Suprapubic skin (tissue), 4 donors: Measurements from ENCODE around the gene PSMB1.

GRCh38 chr6:170085769-170086218, 205.1 kb downstream of the DLL1 start:
- PRO-cap: no peak
- RAMPAGE, long total RNA, 4 experiments: no peak in any of the 4 experiments

DNA sequence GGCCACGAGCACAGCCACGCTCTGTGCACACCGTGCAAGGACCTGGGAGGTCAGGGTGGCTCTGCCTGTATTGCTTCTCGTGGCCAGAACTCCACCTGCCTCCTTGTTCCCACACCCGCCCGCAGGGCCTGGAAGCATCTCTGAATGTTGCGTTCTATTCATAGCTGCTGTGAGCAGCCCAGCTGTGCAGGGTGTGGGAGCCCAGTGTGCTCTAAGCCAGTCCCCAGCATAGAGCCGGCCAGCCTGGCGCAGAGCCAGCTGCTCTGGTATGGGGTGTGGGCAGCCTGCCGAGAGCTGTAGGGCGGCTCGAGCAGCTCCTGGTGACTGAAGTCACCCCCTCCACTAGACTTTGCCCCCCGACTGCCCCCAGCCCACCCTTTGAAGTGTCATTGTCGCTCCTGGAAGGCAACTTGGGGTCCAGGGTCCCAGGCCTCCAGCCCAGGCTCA, 161.1 kb downstream of the DLL1 start:
- PRO-cap: no peak
- RAMPAGE, long total RNA, 4 experiments: no peak in any of the 4 experiments

GRCh38 chr6:170283072-170283999, 7.5 kb downstream of the DLL1 start:
- PRO-cap: no peak
- RAMPAGE, long total RNA, 4 experiments: no peak in any of the 4 experiments

DNA sequence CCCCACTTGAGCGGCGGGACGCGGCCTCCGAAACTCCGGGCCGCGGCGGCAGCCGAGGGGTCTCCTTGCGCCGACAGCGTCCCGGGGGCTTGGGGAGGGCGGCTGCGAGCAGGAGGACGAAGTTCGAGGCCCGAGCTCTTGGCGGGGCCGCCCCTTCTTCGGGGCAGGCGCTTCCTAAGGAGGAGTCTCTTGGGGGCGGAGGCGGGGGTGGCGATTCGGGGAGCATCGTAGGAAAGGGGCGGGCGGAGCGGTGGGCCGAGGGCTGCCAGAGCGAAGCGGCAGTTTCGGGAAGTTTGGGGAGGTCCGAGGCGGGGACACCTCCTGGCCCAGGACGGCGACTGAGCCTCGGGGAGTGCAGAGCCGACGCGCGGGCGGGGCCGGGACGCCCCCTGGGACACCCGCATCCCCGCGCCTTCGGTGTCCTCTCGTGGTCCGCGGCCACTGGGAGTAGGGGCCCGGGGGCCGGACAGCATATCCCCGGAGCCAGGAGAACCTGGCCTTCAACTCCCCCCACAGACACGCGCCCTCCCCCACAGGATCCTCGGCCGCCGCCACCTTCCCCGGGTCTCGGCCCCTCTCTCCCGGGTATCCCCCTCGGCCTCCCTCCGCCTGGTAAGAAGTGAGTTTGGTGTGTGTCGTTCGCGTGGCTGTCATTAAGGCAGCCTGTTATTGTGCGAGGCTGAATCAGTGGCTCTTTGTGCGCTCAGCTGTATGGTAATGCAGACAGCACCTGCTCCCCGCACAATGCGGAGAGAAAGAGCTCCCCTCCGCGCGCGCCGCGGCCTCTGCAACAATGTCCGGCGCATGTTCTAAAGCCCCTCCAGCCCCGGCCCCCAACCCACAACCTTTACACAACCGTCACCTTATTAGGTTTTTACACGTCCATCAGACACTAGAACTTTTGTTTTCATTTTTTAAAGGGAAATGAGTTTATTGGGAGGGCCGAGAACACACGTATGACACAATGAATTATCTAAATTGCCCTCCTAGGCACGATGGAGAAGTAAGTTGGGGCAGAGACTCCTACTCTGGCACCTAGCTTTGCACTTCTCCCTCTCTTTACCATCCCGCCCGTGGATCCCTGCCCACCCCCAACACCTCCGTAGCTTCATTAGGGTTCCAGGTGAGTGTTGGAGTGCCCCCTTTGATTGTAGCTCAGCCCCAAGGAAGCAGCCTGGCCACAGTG, 847 bp upstream of the DLL1 start:
- PRO-cap: bidirectional peak, plus-strand start at position 329 of the sequence, minus-strand start at position 160 of the sequence
- RAMPAGE, long total RNA, 4 experiments: no peak in any of the 4 experiments

GRCh38 chr6:170296268-170296957, 5.5 kb upstream of the DLL1 start:
- PRO-cap: no peak
- RAMPAGE, long total RNA, 4 experiments: no peak in any of the 4 experiments

DNA sequence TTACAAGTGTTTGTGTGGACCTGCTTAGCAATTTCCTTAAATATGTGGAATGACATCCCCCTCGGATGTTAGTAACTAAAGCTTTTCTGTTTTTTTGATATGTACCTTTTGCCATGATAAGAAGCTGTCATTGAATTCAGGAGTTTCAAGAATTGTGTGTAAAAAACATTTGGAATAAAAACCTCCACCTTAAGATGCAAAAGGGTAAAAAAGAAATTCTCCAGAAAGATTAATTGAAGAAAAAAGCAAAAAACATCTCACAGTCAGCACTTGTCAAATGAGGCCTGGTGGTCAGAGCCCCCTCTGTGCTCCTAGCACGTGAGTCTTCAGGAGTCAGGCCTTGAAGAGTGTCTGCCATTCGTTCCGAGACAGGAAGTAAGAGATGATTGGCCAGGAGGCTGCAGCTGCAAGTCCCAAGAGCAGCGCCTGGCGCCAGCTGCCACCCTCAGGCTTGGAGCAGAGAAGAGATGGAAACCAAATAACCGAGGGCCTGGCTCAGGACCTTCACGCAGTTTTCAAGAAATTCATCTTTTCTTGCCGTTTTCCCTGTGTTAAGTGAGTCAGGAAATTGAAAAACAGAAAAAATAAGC, 65.0 kb downstream of the FAM120B start:
- PRO-cap: no peak
- RAMPAGE, long total RNA, 4 experiments: no peak in any of the 4 experiments

DNA sequence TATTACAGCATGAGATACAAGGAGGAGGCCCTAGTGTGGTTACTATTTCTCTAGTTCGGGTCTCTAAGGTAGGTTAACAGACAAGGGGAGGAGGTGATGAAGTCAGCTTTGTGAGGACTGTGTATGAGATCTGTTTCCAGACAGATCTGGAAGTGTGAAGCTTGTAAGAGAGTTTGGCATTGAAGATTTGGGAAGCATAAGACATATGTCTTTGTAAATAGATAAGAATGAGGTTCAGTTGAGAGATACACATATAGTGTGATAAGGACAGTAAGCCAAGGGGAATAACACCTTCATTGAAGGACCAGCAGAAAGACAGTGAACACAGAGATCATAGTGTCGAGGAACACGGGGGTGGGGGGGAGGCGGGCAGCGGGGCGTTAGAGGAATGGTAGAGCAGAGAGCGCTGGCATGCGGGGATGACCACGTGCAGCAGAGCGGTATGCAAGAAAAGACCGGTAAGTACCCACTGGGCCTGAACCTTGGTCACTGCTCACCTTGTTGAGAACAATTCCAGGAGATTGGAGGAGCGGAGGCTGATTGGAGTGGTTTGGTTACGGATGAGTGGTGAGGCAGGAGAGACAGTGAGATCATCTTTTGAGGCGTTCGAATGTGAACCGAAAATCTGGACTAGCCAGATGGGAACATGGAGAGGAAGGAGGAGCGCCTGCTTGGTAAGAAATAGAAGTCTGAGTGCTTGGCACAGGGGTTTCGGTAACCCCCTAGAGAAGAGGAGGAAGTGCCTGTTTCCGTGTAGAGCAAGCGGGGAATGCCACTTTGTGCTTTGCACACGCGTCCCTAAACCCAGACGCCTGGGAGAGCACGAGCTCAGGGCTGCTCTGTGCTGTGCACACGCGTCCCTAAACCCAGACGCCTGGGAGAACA, 69.8 kb downstream of the FAM120B start:
- PRO-cap: no peak
- RAMPAGE, long total RNA, 4 experiments: no peak in any of the 4 experiments

DNA sequence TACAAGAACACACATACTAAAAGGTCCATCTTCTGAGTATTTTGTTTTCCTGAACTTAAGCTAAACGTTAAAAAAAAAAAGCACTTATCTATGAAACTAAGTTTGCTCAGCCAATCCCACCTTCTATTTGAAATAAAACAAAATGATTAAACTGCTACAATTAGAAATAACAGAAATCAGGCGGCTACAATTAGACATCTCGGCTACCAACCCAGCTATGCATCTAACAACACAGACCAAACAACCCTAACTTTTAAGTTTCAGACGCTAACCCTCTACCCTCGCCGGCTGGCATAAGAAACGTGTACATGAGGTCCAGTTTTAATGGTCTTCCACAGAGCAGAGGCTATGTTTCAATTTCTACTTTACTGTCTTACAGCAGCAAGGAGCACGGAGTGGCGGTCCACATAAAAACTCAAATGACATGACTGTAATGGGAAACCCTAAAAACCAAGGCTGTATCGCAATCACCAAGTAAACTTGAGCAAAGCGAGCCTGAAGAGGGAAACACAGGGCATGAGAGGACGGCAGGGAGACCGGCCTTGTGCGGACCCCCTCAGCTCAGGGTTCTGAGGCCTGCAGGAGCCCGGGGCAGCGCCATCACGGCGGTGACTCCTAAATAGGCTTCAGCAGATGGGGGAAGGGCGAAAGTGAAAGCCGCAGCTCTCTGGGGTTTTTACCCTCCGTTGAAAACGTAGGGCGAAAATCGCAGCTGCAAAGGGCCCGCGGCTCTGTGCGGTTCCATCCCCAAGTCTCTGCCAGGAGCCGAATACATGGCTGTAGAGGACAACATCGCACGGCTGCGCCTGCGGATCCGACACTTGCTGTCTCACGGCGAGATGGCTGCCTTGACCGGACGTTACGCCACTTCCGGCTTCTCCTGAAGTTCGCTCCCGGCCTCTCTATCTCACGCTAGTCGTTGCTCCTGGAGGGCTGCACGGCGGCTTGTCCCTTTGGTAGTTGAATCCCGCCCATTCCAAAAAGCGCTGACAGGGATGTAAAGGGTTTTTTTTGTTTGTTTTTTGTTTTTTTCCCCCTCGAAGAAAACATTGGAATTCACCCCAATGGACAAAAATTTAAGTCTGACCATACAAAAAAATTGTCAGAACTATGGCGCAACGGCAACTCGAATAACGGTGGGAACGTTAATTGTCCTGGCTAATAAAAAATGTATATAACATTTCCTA, at the start of gene PSMB1:
Gene PSMB1, minus strand, starts transcription at position 858 of the 1,187 bp plus-strand sequence.
- PRO-cap: bidirectional peak, plus-strand start at position 915 of the sequence, minus-strand start at position 841 of the sequence
- RAMPAGE, long total RNA, 4 experiments: start-site peak on the minus strand in 4 of 4 experiments, centred at positions 814 to 823 of the sequence, 1,141 to 7,878 reads per replicate